NB4 (cell line): ENCODE data around the gene FAM124A.

GRCh38 chr13:50714789-50715251 lies 128.7 kb downstream of the DLEU7 start:
- RRBS = no CpG with 5 or more reads among the region's 11 CpGs

GRCh38 chr13:50892080-50892575 lies 17.5 kb upstream of the RNASEH2B start:
- RRBS = no CpG with 5 or more reads among the region's 3 CpGs

- RRBS = no CpG with 5 or more reads among the region's 16 CpGs
Observed at GRCh38 chr13:51080592-51081049, 30.5 kb downstream of the C13orf42 start.

DNA sequence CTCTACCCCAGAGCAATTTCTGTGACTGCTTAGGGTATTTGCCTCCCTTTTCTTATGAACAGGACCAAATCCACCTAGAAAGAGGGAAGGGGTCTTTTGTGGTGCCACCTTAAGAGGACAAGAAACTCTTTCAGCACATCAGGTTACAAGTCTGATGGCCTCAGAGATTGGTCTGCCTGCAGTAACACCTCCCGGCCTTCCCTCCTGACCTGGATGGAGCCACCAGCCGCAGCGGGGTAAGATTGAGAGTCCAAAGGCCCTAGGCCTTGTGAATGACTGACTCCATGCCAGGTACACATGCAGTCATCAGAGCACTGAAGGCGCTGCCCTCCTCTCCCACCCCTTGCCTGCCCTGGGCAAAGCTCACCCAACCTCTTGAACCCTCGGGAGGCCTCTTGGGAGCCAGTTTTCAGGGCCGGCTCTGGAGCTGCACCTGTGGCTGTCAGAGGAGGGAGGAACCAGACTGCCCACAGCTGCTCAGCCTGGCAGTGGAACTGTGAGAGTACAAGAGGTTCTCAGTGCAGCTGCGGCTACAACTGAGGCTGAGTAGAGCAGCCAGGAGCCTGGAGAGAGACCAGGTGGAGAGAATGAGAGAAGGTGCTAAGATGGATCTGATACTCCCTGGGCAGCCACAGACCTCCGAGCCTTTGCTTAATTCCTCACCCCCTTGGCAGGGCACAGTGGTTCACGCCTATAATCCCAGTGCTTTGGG lies 23.8 kb upstream of the C13orf42 start:
- RRBS = no CpG with 5 or more reads among the region's 9 CpGs

- RRBS = 1% methylated on average over 28 of the region's 95 CpGs
Observed at GRCh38 chr13:51221800-51222568, at the start of gene FAM124A. TSS of gene FAM124A (plus strand) at chr13:51222398.

DNA sequence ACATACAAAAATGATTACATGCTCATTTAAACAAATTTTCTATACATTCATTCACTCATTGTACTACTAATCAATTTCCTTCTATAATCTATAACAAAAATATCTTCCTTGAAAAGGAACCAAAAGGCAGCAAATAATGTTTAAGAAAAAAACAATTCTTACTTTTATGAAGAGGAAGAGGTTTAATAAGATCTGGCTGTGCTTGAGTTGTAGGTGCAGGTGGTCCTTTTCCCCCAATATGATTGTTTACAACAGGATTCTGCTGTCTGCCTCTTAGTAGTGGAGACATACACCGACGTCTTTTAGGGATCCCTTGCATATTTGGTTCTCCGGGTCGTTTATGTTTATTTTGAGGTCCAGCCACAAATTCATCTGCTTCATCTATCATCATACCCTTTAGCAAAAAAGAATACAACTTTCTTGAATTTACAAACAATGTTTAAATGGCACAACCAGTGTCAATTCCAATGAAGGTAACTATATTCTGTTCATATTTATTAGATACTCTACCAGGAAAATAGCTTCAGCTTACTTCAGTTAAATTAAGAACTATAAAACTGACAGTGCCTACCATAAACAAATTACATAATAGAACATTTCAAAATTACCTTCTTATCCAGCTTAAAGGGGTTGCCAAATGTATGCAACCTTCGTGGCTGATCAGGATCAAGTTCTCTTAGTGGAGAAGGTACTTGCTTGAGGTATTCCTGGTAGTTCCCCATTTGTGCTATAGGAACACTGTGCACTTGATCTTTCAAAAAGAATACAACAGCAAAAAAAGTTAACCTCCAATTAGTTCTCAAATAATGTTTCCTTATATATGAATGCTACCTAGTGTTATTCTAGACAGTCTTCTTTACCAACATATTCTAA lies 34.8 kb downstream of the SERPINE3 start:
- RRBS = no CpG with 5 or more reads among the region's 5 CpGs

GRCh38 chr13:51380161-51380724 lies 40.8 kb downstream of the SERPINE3 start:
- RRBS = no CpG with 5 or more reads among the region's 4 CpGs

DNA sequence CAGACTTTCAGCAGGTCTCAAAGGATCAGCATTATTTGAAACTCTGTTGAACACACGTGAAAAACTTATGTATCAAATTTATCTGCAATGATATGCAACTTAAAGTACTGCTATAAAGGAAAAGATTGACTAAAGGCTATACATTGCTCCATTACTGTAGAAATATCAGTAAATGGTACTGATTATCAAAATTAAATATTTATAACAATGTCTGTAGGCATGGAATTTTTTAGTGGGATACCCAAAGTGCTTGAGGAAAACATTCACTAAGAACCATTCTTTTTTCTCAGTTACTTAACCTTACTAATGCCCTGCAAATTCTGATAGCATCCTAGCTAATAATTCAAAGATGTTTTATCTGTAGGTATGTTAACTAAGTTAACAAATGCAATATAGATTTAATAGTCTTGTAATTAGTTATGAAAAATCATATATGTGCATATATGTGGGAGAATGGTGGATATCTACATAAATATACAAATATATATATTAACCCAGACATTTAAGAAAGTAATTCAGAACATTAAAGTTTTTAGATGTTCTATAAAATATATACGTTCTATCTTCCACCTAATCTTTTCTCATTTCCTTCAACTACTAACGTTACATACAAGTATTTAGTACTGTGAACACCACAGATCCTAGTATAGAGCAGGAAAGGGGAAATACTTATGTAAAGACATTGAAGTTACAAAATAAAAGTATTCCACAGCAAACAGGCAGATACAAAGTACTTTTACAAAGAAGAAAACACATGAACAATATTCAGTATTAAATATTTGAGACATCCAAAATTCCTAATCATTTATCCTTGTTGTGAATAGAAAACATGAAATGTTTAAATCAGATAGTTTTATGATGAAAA lies 4.4 kb downstream of the INTS6 start:
- RRBS = no CpG with 5 or more reads among the region's 3 CpGs

DNA sequence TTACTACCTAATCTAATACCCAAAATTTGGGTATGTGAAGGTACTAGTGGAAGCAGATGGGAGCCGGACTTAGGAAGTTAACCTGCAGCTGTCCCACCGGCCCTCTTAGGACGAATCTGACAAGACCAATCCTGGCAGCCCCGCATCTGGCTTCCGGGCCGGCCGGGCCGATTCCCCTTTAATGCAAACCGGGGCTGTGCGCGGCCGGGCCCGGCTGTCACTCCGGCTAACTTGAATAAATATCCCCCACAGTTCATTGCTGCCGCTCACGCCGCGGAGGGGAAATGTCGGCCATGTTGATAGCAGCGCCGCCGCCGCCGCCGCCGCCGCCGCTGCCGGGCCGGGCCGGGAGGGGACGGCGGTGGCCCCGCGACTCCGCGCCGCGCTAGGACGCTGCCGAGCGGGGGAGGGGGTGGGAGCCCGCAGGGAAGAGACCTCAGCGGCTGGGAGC lies 1.4 kb downstream of the INTS6 start:
- RRBS = under 1% methylated on average over 5 of the region's 44 CpGs

GRCh38 chr13:51456661-51456900 lies 3.7 kb upstream of the INTS6 start:
- RRBS = no CpG with 5 or more reads among the region's 9 CpGs

DNA sequence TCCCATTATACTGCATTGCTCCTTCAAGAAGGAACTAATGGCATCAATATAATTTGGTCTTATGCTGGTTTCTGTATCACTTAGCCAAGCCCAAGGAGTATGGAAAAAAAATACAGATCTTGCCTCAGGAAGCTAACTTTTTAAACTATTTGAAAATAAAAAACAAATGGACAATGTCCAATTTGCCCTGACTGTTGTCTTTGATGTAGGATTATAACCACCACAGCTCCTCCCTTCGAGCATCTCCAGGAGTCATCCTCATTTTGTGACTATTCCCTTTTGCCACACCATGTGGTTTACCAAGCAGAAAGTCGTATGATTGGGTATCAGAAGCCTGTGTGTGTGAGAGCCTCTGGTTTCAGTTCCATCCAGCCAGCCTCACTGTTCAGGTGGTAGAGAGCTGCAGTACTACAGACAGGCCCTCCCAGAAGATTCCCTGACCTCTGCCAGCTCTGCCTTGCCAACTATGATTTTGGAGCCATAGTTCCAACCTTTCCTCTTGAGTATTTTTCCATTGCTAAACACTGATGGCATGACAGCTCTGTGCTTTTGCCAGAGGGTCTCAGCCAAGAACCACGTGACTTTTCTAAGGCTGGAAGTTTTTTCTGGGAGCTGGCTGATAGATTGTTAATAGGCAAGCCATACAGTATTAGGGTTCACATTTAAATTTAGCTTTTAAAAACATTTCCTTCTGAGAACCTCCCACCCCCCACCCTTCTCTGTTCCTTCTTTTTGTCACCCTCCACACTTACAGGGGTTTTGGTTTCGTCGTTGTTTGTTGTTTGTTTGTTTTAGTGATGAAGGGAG lies 82.5 kb downstream of the DHRS12 start:
- RRBS = no CpG with 5 or more reads among the region's 5 CpGs

DNA sequence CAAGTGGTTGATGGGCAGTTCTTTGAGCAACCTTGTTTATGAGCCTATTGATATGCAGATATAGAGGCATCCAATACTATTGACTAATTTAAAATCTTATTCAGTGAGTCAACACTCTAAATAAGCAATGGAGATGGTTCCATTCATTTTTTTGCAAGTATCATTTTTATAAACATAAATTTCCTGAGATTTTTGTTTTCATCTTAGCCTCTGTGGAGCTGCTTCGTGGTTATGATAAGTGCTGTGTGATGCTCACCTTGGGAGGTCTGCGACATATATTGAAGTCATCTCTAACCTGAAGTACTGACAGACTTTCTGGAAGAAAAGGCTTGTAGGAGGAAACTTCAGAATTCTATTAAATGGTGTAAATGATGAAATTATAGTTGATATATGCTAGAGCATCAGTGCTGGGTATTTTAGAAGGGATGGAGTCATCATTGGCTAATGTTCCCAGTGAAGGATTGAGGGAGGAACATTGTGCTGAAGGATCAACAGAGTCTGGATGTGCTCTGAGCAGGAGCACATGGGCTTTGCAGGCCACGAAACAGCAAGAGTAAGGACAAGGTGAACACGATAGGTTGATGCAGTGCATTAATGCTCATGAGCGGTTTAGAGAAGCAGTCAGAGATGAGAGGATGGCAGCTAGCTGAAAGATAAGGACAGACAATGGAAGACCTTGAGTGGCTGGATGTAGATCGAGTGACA lies 51.2 kb downstream of the DHRS12 start:
- RRBS = no CpG with 5 or more reads among the region's 6 CpGs

- RRBS = no CpG with 5 or more reads among the region's 4 CpGs
Observed at GRCh38 chr13:51848677-51849065, 3.7 kb upstream of the TMEM272 start.

- RRBS = no CpG with 5 or more reads among the region's 6 CpGs
Observed at GRCh38 chr13:51851189-51851600, 6.2 kb upstream of the TMEM272 start.

- RRBS = no CpG with 5 or more reads among the region's 5 CpGs
Observed at GRCh38 chr13:51962036-51962453, 49.2 kb downstream of the ATP7B start.

- RRBS = 19% methylated on average over 10 of the region's 47 CpGs
Observed at GRCh38 chr13:52850408-52851150, 2.1 kb upstream of the PCDH8 start.

DNA sequence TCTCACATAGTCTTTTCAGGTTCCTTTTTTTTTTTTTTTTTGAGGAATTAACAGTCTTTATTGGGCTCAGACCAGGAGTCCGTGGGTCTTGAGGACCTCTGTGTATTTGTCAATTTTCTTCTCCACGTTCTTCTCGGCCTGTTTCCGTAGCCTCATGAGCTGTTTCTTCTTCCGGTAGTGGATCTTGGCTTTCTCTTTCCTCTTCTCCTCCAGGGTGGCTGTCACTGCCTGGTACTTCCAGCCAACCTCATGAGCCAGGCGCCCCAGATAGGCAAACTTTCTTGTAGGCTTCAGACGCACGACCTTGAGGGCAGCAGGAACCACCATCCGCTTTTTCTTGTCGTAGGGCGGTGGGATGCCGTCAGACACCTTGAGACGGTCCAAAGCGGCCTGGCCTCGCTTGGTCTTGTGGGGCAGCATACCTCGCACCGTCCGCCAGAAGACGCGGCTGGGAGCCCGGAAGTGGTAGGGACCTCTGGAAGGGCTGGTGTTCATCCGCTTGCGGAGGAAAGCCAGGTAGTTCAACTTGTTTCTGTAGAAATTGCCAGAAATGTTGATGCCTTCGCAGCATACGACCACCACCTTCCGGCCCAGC lies 1412.1 kb downstream of the OLFM4 start:
- RRBS = no CpG with 5 or more reads among the region's 26 CpGs

GRCh38 chr13:55039462-55039968 lies 2010.9 kb downstream of the OLFM4 start:
- RRBS = no CpG with 5 or more reads among the region's 2 CpGs

GRCh38 chr13:55410429-55410943 lies 1730.2 kb upstream of the PRR20A start:
- RRBS = no CpG with 5 or more reads among the region's 5 CpGs

DNA sequence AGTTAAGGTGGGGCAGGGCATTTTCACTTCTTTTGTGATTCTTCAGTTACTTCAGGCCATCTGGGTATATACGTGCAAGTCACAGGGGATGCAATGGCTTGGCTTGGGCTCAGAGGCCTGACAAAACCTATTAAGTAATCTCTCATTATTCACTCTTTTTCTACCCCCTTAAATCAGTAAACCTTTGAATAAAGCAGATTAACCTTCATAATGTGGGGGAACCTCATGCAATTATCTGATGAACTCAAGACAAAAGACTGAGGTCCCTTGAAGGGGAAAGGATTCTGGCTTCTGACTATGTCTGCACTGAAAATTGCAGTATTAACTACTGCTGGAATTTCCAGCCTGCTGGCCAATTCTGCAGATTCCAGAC lies 1480.1 kb upstream of the PRR20A start:
- RRBS = no CpG with 5 or more reads among the region's 1 CpG